H9 (cell line): Measurements from ENCODE around the gene MAN2B2.

DNA sequence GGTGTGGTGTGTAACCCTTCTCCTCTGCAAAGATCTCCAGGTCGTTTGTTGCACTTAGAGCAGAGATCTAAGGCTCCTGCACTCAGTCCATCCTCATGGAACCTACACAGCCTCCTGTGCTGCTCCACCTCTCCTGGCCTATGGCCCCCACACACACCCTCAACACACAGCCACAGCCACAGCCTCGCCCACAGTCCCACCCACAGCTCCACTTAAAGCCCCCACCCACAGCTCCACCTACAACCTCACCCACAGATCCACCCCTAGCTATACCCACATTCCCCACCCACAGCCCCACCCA lies 322.8 kb downstream of the EVC2 start:
- PRO-cap: no peak

GRCh38 chr4:5418741-5419242 lies 289.6 kb downstream of the EVC2 start:
- PRO-cap: no peak

DNA sequence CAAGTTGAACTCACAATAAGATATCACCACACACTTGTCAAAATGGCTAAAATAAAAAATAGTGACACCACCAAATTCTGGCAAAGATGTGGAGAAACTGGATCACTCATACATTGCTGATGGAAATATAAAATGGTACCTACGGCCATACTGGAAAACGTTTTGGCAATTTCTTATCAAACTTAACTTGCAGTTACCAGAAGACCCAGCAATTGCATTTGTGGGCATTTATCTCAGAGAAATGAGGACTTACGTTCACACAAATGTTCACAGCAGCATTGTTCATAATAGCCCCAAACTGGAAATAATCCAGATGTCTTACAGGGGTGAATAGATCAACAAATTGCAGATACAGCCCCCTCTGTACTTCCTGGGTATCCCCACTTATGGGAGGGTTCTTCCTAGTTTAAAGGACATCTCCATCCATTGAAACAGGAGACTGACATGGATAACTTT lies 29.9 kb downstream of the EVC start:
- PRO-cap: no peak

- PRO-cap: no peak
These were observed 67.5 kb downstream of the CRMP1 start for GRCh38 chr4:5825376-5825834.

GRCh38 chr4:6201528-6202214 lies 1.3 kb upstream of the JAKMIP1 start:
- PRO-cap: no peak

GRCh38 chr4:6245518-6245996 lies 24.1 kb upstream of the WFS1 start:
- PRO-cap: no peak

GRCh38 chr4:6278603-6279183 lies 9.0 kb downstream of the WFS1 start:
- PRO-cap: no peak

GRCh38 chr4:6281741-6282376 lies 12.2 kb downstream of the WFS1 start:
- PRO-cap: no peak

GRCh38 chr4:6574328-6575816 lies at the start of gene MAN2B2:
Gene MAN2B2 (plus strand): TSS chr4:6575189.
- PRO-cap: bidirectional peak, plus-strand start at chr4:6575207, minus-strand start at chr4:6575063

- PRO-cap: no peak
These were observed 1.5 kb downstream of the MAN2B2 start for GRCh38 chr4:6576312-6576979.

- PRO-cap: no peak
These were observed 2.1 kb downstream of the MRFAP1 start for GRCh38 chr4:6642432-6643131.

DNA sequence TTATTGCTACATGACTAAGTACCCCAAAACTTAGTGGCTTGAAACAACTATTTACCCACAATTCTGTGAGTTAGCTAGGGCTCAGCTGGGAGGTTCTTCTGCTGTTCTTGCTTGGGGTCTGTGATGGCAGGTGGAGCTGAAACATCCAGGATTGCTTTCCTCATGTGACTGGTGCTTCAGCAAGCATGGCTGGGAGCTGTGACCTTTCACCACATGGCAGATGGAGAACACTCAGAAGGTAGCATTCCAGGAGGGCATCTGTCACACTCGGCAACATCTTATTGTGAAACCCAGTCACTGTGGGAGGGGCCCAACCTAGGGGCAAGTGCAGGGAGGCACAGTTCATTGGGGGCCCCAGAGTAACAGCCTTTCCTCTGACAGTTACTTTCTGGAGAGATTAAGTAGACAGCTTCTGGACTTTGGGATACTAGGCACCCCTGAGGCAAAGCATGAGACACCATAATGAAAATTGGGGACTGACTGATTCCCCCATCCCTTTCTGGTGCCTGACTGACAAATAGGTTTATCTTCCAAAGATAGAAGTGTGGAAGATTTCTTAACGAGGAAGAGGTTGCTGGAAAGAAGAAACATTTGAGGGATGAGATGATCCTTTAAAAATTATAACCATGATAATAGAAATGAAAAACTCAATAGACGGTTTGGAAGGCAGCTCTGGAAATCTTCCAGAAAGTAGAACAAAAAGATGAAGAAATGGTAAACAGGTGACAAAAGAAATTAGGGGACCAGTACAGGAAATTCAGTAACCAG lies 56.8 kb upstream of the TBC1D14 start:
- PRO-cap: no peak

- PRO-cap: no peak
These were observed 53.6 kb upstream of the TBC1D14 start for GRCh38 chr4:6856137-6856405.

GRCh38 chr4:6856942-6857475 lies 52.6 kb upstream of the TBC1D14 start:
- PRO-cap: no peak

DNA sequence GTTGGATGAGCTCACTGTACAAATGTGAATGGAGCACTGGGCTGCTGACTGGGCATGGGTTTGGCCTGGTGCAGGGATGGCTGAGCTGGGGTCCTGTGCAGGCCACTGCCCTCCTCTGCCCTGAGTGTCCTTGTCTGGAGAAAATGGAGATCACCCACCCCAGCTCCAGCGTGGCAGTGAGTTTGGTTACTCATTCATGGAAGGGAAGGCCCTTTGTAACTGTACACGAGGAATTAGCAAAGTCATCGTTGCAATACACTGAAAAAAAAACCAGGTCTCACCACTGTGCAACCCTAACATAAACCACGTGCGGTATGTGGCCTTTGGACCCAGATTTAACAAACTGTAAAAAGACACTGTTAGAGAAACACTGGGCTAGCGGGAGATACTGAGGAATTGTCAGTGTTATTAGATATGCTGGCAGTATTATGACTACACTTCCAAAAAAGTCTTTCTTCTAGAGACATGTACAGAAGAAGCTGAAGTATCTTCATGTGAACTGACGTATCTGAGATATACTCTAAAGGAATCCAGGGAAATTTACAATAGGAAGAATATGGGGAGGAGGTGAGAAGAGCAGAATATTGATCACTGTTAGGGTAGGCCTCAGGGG lies 16.0 kb upstream of the TBC1D14 start:
- PRO-cap: no peak

DNA sequence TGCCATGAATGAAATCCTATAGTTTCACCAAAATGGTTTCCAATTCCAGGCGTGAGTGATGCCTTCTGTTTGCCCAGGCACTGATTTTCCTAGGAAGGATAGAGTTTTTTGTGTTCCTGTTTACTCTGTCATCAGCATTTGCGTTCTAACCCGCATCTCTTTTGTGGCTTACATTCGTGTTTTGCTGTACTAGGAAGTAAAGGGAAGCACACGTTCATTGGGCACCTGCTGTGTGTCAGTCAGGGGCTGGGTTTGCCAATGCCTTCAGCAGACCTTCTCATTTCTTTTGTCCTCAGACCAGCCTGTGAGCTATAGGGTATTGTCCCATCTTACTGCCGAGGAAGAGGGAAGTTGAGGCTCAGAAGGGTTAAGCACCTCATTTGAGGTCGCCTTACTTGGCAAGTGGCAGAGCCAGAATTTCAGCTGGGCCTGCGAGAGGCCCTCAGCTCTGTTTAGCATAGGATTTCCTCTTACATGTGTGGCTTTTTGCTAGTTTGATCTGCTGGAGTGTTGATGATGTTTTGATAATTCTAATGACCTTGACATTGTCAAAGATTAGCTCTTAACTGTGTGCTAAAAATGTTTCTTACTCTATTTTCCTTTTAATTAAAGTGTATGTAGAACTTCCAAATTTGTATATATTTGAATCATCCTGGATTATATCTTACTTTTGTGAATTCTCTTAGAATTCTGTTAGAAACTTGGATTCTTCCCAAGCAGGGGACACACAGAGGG lies 8.8 kb downstream of the TBC1D14 start:
- PRO-cap: no peak

GRCh38 chr4:6926648-6927862 lies 17.4 kb downstream of the TBC1D14 start:
- PRO-cap: no peak

DNA sequence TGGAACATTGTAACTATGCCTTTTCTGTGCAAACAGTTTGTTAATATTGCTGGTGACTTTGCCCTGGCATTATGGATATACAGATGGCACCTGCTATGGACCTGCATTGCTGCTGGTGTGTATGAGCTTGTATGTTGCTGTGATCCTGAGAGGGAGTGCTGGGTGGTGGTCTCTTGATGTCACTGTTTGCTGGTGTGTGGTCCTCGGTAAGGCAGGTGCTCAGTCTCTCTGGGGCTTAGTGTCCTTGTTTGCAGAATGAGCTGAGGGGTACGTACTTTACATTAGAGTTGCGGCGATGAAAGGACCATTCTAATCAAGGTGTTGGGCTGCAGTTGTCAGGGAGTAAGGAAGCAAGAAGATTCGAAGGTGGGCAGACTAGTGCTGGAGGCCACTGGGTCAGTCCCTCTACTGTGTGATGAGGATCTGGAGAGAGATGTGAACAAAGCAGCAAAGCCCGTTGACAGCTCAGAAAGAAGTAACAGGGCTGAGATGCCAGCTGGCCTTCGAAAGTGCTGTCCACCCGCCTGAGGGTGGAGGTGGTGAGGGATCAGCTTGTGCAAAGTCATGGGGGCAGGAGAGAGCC lies 19.4 kb downstream of the TBC1D14 start:
- PRO-cap: no peak

DNA sequence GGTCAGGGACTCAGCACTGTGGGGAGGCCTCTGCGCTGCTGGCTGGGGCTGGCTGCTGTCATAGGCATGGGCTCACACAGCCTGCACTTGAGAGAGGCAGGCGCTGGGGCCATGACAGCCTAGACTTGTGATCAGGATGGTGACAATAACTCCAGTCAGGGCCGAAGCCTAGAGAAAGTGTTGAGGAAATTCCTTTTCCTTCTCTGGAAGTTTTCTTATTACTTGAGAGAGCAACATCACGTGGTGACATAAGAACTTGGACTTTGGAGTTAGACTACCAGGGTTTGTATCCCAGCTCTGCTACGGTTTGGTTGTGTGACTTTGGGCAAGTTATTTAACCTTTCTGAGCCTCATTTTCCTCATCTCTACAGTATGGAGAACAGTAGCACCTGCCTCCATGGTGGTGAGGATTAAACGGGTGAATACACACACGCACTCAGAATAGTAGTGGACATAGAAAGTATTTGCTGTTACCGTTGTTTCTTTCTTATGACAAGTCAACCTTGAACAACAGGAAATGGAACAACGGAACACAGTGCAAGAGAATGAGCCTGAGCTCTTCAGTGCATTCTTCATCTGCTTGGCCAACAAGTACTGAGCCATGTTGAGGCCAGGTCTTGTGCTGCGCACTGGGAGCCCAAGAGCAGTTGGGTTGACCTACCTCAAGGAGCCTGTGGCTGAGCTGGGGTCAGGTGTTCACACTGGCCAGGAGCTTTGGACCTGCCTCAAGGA lies 60.5 kb downstream of the TBC1D14 start:
- PRO-cap: no peak

- PRO-cap: no peak
These were observed 34.8 kb downstream of the CCDC96 start for GRCh38 chr4:7007960-7008424.